Mesenchymal stem cell of Wharton's jelly (primary cell): ENCODE data around the genes SETDB1, MINDY1, CDC42SE1 and SCNM1.

DNA sequence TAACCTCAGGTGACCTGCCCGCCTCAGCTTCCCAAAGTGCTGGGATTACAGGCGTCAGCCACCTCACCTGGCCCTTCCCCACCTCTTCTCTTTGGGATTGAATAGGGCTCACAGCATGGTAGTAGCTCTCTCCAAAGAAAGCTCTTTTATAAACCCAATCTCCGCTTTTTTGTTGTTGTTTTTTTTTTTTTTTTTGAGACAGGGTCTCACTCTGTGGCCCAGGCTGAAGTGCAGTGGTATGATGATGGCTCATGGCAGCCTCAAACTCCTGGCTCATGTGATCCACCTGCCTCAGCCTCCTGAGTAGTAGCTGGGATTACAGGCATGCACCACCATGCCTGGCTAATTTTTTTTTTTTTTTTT is 24.1 kb downstream of the ENSA start:
- CAGE, long polyA plus RNA = no peak

DNA sequence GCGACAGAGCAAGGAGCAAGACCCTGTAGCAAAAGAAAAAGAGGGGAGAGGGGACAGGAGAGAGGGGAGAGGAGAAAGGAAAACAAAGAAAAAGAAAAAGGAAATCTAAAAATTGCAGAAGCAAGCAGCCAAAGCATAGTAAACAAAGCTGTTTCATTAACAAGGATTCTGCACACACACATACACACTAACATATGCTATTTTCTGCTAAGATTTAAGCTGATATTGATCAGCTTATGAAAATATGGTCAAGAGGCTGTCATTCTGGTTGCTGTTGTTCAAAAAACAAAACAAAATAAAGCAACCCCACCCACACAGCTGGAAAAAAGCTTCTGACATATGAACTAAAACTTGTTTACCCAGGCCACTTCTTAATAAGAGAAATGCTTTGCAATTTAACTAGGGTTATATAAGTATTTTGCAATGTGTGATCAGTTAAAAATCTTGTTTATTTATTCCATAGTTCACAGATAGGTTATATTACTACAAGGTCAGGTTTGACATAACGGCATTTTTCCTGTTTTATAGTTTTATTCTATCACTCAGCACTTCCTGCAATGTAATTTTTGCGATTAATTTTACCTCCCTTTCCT is 1.6 kb downstream of the ARNT start:
- CAGE, long polyA plus RNA = no peak

GRCh38 chr1:150925029-150925542 is 1.1 kb upstream of the SETDB1 start:
- CAGE, long polyA plus RNA = no peak

GRCh38 chr1:150926057-150926853 is at the start of gene SETDB1:
SETDB1 (plus strand) TSS chr1:150926363.
- CAGE, long polyA plus RNA = no peak

GRCh38 chr1:150966928-150967995 is 7.4 kb downstream of the CERS2 start:
- CAGE, long polyA plus RNA = no peak

DNA sequence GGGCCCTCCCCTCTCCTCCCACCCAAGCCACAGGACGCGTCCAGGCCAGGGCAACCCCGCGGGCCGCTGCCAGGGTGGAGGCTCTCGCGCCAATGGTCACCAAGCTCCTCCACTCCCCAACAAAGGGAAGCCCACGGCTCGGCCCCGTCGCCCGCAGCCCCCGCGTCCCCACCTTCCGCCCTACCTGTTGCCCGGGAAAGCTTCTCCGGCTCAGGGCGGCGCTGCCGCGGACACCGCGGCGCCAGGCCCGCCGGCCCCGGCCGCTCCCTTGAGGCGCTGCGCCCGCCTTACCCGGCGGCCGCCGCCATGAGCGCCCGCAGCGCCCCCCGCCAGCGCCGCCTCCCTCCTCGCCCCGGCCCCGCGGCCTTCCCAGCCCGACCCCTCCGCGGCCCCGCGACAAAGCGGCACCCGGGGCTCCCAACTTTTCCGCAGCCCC is 483 bp downstream of the CERS2 start:
- CAGE, long polyA plus RNA = no peak

DNA sequence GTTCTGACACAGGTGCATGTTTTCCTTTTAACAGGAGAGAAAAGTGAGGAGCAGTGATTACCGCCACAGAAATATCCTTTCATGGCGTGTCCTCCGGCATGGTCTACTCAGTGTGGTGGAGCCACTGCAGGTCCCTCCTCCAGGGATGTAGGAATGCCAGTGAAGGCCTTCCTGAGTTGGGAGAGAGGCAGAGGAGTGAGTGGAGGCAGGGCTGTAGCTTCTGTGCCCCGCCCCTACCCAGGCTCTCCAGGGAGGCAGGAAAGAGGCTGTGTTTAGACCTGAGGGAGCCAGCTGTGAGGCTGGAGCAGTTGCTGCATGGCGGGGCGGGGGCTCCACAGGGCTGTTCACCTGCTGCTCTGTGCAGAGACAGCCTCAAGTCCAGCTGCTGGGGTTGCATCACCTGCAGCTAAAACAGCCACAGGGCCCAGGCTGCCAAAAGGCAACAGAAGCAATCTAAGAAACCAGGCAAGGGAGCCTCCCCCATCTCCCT is 904 bp upstream of the ANXA9 start:
- CAGE, long polyA plus RNA = no peak

DNA sequence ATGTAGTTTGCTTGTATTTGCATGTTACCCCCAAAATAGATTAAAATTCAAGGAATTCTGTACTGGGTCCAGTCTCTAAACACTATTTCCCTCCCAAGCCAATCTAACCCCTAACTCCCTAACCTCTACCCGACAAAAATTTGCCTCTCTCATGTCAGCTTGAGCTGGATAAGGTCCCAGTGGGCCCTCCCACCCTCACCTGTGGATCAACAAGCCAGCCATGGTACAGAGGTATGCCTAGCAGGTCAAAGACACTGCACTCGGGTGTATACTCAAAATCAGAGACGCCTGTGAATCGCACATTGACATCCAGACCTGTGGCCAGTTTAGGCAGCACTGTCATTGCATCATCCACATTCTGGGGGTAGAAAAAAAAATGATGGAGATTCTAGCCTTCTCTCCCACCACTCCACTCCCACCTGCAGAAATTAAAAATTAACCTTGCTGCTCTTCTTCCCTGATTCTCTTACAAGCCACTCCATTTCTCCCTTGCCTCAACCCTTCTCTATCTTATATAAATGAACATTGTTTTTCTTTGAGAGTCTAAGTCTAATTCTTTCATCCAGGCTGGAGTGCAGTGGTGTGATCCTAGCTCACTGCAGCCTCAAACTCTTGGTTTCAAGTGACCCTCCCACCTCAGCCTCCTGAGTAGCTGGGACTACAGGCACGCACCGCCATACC is 6.3 kb downstream of the MINDY1 start:
- CAGE, long polyA plus RNA = no peak

DNA sequence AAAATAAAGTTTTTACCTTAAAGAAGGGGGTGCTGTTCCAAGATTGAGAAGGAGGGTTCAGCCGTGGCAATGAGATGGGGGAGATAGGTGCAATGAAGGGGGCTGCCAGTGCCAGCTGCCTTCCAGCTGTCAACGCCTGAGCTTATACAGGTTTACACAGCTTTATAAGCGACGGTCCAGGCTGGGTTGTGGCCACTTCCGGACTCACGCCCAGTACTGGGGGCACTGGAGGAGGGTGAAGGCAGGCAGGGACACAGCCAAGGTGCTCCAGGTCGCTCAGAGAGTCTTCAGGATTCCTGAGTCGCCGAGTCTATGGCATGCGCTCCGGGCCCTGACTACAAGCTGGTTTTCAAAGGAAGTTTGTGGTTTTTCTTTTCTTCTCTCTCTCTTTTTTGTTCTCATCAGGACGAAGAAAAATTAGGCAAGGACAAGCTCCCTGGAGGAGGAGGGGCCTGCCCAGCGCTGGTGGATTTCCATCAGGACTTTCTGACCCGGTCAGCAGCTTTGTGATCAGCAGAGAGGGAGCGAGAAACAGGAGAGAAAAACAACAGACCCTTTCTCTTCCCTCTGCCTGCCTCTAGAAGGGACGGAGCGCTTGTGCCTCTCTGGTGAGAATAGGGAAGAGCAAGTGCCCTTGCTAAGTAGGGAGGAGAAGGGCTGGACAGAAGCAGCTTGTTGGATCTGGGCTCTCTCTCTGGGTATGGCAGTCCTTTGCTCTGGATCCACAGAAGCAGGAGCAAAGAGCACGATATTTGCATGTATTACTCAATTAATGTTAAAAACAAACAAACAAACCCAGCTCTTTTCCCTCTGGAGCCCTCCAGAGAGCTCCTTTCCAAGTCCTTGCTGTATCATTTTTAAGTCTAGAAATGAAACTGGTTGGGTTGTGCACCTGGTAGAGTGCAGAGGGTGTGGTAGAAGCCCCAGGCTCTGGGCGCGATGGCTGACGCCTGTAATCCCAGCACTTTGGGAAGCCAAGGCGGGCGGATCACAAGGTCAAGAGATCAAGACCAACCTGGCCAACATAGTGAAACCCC is at the start of gene MINDY1:
TSS of gene MINDY1 (minus strand) at position 607 of the 1,037 bp plus-strand sequence.
- CAGE, long polyA plus RNA = no peak

DNA sequence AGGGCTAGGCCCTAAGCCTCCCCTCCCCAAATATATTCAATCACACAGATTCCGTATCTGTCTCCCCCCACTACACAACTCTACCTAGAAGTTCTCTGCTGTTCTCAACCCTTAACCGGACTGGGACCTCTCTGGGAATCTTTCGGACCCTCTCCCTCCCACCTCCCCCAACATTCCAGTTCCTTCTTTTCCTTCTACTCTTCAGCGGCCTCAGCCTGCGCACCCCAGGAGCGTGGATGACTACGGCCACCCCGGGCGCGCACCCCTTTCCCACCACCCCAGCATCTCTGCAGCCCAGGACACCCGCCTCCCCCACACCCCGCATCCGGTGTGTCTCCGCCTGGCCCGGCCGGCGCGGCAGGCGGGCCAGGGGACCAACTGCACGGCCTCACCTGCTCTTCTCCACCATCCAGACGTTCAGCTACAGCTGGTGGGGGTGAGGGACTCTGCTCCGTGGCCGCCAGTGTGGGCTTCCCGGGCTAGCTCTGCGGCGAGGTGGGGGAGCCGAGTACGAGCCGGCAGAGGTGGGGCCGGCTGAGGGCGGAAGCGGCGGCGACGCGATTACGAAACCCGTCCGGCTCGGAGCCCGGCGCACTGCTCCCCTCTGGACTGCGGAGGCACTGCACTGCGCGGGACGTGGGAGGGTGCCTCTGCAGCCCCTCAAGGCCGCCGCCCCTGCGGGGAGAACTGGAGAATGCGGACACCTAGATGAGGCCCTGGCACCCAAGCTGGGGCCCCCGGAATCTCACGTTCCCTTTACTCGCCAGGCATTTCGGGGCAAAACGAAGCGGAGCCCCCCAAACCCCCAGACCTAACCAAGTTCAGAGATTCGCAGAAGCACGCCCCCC is at the start of gene CDC42SE1:
TSS of gene CDC42SE1 (minus strand) at position 536 of the 848 bp plus-strand sequence.
- CAGE, long polyA plus RNA = no peak

DNA sequence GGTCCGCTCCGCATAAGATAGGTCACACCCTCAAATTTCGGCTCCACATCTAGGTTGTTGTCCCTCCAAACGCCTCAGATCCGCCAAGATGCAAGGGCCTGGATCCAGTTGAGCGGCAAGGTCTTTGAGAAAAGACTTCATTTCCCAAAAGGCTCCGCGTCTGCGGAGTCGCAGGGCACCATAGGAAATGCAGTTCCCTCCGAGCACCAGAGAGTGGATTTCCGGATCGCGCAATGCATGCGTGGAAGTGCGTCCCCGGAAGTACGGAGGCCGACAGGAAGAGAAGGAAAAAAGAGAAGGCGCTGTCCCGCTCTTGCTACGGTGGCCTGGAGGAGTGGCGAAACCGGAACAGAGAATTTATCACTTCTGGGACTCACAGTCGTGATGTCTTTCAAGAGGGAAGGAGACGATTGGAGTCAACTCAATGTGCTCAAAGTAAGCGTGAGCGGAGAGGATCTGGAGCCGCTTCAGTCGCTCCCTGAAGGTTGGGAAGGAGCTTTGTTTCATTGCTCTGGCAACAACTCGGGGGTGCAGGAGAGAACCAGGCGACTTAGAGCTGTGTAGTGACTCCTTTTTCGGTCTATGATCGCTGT is at the start of gene SCNM1:
TSS of gene SCNM1 (plus strand) at position 376 of the 593 bp plus-strand sequence.
- CAGE, long polyA plus RNA = no peak

GRCh38 chr1:151199670-151200819 is 1.7 kb downstream of the PIP5K1A start:
- CAGE, long polyA plus RNA = no peak

GRCh38 chr1:151283936-151284489 is 1.9 kb downstream of the ZNF687 start:
- CAGE, long polyA plus RNA = no peak

DNA sequence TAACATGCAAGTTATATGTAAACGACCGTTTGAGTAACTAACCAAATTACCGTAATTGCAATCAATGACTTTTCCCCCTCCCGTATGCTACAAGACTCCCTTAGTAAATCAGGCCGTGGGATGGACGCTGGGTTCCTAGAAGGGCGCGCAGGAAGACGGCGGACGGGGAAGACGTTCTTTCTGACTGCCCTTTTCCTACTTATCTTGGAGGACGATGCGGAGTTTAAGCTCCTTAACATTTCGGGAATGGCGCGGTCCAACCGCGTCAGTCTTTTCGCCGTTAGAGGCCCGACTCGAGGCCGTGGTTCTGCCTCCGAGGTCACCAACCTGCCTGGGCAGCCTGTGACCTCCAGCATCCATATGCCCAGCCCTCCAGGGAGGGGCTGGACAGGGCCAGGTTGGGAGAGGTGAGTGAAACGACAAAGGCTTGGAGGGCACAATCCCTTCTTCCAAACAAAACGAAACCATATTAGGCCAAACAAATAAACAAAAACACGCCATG is 768 bp upstream of the PI4KB start:
- CAGE, long polyA plus RNA = no peak

GRCh38 chr1:151459745-151460134 is 446 bp upstream of the POGZ start:
- CAGE, long polyA plus RNA = no peak

DNA sequence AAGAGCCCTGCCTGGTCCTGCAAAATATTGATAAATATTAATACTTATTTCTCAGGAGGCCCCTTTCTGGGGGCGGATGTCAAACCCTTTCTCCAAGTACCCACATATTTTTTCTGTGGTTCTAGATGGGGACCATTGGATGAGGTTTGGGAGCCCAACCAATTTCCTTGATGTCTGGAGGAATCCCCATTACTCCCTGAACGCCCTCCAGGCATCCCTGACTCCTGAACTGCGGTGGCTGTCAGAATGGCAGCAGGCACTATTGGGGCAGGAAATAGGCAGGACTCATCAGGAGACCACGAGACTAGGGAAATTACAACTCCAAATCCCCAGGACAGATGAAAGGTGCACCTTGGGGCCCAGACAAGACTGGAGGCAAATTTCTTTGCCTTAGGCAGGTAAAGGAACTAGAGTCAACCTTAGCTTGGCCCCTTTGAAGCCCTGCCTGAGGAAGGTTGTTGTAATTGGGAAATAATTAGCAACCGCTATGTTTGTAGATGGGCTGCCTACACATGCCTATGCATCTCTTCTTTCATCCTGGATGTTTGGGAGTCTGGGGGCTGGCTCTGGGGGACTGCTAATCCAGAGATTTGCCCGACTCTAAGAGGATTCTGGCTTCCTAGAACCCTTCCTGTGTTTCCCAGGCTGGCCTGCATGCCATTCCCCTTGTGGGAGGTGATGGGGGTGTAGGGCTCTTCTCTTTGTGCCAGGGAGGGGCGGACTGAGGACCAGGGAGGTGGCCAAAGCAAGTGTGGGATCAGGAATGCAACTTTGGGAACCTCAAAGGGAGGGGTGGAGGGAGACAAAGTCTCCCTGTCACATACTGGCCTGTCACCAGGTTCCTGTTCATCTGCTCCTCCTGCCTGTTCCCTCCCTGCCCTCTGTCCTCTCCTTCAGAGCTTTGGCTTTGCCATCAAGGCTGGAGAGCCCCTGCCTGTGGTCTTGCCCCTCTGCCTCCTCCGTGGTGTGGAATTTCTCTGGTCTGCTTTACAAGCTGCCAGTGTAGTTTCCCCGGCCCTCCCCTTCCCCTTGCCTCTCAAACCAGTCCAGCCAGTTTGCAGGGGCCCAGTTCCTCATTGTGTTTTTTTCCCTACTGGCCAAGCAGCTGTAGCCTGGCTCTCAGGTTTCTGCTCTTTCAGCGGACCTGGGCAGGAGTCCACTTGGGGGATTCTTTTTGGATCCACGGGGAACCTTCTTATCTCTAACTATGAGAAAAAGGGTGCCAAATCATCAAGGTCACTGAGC is 1.5 kb downstream of the CGN start:
- CAGE, long polyA plus RNA = no peak

DNA sequence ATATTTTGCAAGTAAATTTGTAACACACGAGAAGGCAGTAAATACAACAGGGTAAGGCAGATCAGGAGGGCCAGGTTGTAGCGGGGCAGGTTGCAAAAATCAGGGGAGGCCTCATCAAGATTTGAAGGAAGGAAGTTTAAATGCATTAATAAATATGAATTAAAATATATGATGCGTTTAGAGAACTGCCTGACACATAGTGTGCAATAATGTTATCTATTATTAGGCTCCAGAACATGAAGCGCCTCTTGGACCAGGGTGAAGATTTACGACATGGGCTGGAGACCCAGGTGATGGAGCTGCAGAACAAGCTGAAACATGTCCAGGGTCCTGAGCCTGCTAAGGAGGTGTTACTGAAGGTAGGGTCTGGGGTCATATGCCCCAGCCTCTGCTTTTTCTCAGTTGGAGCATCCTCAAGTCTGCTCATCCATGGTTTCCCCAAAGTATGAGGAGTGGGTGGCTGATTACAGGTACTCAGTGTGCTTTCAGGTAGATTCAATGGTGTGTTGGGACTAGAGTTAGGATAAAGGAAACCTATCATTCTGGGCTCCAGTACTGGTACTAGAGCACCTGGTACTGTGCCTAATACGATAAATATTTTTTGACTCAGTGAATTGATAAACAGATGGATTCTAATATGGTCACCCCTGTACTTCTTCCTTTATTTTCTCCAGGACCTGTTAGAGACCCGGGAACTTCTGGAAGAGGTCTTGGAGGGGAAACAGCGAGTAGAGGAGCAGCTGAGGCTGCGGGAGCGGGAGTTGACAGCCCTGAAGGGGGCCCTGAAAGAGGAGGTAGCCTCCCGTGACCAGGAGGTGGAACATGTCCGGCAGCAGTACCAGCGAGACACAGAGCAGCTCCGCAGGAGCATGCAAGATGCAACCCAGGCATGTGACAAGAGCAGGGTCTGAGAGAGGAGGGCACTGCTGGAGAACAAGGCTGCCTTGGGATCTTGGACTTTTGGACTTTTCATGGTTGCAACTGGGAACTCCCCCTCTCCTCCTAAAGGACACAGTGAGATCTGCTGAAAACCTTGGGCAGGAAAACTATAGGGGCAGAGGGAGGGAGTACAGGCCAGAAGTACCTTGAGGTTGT is 13.2 kb downstream of the CGN start:
- CAGE, long polyA plus RNA = no peak

GRCh38 chr1:151539378-151539978 is 631 bp upstream of the TUFT1 start:
- CAGE, long polyA plus RNA = no peak

GRCh38 chr1:151558971-151559548 is 19.0 kb downstream of the TUFT1 start:
- CAGE, long polyA plus RNA = no peak

DNA sequence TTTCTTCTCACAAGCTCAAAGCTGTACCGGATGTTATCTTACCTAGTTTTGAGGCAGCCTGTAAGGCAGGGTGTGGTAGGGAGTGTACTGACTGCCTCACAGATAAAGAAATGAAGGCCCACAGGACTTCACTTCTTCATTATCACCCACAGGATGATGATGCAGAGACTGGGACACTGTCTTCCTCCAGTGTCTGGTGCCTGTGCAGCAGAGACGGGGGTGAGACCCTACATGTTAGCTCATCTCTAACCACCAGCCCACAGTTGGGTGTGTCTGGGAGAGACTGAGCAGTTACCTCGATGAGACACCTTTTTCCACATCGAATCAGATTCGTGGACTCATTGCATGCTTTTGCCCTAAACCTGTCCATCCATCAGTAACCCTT is 28.7 kb downstream of the TUFT1 start:
- CAGE, long polyA plus RNA = no peak